SP-49 (cell line): Measurements from ENCODE around the genes TGFBR3 and MTF2.

DNA sequence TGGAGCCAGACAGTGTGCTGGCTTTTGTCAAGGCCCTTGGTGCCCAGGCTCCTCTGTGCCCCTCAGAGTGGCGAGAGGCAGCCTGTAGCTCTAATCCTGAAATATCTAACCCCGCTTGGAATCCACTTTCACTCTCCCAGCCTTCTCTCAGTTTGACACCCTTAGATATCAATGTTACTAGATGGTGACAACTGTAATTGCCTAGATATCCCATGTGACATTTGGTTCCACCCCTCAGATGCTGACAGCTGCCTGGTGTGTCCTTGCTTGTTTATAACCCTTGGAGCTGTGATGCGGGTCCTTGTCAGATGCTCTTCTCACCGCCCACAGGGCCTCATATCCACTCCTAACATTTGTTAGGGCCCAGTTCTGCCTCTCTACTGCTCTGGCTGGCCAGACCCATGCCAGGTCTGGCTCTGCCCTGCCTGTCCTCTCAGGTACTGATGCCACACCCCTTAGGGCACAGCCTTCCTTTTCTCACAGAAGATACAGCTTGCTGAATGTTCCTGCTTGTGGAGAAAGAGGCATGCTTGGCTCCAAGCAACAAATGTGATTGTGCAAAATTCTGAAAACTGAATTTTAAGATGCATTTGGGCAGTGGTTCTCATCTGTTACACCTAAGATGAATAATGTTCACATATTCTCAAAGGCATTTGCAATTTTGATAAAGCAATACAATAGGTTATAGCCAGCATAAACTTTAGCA lies 178.2 kb downstream of the TGFBR3 start:
- PRO-cap, result no peak

GRCh38 chr1:91725855-91726662 lies 159.9 kb downstream of the TGFBR3 start:
- PRO-cap, result no peak

GRCh38 chr1:91792444-91793257 lies 93.3 kb downstream of the TGFBR3 start:
- PRO-cap, result no peak

DNA sequence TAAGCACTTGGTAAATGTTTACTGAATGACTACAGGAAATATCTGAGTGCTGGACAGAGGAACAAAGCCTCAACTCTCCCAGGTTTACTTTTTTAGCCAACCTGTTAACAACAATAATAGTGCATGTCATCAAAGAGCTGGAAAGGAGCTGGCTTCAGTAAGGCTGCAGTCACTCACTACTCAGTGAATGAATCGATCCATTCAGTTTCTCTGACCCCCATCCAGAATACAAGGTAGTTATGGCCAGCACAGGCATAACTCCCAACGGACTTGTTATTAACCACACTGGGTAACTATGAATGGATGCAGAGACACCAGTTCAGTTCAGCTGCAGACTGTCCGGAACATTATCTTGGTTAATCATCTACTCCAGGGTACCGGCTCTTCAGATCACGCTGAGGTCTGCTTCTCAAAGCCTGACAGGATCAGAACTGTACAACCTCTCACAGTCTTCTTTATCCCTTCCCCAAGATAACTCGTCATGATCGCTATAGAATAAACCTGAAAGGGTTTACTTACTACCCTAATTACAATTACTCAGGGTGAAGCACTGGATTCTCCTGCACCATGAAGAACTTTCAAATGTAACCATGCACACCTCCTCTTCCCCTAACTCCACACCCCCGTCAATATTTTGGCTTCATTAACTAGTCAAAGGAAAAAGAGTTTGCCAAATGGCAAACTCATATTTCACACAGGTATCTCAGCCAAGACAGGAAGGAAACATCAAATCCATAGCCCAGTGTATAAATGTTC lies 58.1 kb downstream of the TGFBR3 start:
- PRO-cap, result no peak

GRCh38 chr1:91828496-91829279 lies 57.3 kb downstream of the TGFBR3 start:
- PRO-cap, result no peak

DNA sequence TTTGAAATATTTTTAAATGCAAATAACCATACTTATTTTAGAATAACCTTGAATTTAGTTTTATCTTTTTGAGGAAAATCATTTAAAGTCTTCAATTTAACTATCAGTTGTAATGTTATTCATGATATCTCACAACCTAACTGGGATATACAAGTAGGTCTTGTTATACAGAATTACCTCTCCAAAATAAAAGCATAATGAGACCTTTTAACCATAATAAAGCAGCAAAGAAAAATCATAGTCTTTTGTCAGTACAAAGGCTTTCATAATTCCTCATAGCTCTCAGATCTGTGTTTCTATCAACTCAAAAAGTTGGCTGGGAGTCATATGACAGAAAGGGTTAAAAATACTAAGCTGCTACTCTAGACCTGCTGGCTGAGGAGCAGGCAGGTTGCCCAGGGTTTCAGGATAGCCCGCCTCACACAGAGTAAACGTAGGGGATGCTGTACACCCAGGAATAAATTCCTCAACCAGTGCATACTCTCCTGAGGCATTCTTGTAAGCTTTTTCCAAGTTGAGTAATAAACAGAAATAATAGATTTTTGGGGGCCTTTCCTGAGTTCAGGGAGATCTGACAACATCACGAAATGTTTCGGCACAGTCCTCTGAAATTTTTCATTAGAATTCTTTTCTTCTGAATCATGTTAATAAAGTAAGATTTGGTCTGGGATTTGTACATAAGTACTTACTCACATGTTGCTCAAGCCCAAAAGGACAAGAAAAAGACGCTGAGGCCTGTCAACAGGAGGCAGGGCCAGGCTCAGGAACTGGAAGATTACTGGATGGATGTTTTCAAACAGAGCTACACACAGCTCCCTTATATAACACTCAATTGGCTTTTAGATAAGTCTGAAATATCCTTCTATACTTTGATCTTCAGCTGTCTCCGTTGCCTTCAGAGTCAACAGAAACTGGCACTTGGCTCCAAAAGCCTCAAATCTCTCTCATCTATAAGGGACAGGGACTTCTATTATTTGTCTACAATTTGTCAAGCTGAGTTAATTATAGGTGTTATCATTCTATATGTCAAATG lies 41.0 kb downstream of the TGFBR3 start:
- PRO-cap, result no peak

GRCh38 chr1:91864599-91864930 lies 21.4 kb downstream of the TGFBR3 start:
- PRO-cap, result no peak

DNA sequence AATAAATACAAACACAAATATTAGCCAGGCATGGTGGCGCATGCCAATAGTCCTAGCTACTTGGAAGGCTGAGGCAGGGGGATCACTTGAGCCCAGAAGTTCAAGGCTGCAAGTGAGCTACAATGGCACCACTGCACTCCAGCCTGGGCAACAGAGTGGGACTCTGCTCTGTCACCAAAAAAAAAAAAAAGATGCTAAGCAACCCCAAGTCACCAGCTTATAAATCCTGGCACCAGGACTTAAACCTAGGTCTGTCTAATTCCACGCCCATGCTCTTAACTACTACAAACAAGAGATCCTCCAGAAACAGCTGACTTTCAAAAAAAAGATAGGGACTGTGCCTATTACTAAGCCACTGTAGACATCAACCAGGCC lies 15.1 kb downstream of the TGFBR3 start:
- PRO-cap, result no peak

GRCh38 chr1:91885804-91886620 lies at the start of gene TGFBR3:
TSS of gene TGFBR3 (minus strand) at chr1:91886151.
- PRO-cap, result unidirectional peak, minus-strand start at chr1:91886151

GRCh38 chr1:91924066-91924696 lies 25.0 kb upstream of the BRDT start:
- PRO-cap, result no peak

DNA sequence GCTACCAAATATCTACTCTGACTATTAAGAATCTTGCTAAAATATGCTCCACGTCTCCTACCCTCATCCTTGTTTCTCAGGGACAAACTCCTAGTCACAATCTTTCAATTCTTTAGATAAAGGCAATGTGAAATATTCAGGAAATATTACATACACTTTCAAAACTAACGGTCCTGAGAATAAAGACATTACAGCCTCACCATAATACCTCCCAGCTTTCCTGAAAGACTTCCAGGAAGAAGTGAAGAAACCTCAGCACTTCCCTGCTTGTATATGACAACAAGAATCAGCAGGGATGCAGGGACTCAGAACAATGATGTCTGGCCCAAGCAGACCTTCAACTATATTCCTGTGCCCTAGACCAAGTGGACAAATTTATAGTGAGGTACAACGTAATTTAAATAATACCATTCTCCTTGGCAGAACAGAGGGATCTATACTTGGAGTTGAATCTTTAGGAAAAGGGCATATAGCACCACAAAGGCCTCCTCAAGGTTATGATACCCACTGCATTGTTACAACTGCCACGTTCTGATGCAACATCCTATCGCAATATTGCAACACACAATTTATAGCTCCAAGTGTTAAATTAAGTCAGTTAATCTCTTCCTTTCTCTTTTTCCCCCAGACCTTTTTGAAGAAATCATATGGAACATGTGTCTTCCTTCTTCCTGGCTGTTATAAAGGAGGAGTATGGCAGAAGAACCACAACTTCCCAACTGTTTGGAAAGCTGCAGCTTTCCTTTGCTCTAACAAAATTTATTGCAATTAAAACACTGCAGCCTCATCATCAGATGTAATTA lies 29.0 kb upstream of the GFI1 start:
- PRO-cap, result no peak

DNA sequence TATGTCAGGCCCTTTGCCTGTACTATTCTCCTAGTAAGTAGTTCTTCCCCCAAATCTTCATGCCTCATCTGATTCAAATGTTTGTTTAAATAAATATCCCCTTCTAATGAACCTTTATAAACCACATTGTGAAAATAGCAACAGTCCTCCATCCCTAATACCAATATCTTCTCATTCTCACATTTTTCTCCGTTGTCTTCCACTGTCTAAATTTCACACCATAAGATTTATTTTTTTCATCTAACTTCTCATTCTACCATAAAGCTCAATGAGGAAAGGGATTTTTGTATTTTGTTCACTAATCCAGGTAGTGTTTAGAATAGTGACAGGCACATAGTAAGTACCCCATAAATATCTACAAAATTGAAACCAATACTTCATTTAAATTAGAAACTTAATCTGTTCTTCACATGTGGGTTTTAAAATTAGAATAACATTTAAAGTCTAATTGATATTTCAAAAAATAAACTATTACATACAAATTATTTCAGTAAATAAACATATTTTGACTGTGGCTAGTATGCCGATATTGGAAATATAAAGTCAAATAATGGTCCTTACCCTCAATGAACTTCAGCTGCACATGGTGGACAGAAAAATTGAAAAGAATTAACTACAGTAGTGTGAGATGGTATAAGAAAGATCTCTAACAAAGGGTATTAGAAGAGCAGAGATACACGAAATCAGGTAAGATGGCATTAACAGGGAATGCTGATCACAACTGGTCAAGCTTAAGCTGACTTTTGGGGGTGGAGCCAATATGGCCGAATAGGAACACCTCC lies 101.9 kb upstream of the GFI1 start:
- PRO-cap, result no peak

DNA sequence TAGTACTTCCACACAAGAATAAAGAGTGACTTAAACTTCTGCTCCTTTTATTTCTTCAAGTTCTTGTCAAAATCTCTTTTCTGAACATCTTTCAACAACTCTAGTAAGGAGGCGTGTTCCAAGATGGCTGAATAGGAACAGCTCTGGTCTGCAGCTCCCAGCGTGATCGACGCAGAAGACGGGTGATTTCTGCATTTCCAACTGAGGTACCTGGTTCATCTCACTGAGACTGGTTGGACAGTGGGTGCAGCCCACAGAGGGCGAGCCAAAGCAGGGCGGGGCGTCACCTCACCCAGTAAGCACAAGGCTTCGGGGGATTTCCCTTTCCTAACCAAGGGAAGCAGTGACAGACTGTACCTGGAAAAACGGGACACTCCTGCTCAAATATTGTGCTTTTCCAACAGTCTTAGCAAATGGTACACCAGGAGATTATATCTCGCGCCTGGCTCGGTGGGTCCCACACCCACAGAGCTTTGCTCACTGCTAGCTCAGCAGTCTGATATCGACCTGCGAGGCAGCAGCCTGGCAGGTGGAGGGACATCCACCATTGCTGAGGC lies 69.5 kb downstream of the EVI5 start:
- PRO-cap, result no peak

- PRO-cap, result no peak
Measured at GRCh38 chr1:92859253-92859740, 27.5 kb downstream of the RPL5 start.

DNA sequence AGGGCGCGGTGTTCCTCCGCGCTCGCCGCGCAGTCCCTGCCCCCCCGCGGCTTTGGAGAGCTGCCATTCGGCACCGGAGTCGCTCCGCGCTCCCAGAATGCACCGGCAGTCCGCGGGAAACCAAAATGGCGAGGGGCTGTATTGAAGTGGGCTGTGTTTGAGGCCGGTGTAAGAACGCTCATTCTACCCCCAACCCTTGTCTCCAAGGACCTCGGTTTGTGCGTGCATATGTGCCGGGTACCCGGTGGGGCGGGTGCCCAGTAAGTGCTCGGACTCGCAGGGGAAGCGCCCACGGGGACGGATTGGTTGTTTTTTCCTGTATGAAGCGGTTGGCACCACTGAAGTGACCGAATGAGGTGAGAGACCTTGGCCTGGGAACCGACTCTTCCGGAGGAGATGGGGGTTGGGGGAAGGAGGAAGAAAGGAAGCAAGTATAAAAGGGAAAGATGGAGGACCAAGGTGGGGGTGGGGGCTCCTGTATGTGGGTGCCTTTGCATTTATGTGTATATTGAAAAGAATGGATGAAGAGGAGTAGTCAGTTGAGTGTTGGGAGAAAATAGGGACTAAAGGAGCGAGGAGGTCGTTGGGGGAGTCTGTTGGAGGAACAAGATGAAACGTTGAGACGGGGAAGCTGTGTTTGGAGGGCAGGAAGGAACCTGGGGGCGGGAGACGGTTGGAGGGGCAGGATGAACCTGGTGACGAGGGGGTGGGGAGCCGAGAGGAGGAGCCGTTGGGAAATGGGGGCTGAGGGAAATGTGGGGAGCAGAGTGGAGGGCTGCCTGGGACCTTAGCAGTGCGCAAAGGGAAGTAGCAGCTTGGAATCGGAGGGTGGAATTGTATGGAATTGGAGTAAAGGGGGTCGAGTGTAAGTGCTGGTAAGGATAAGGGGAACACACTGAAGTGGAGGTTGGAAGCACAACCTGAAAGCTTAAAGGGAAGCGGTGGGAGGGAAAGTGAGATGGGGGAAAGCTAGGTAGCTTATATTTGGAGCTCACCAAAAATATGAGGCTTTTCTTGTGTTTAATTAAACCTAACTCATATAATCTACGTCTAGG lies at the start of gene MTF2:
TSS of gene MTF2 (plus strand) at position 108 of the 1,055 bp plus-strand sequence.
- PRO-cap, result bidirectional peak, plus-strand start at position 108 of the sequence, minus-strand start outside the sequence

- PRO-cap, result no peak
Measured at GRCh38 chr1:93340667-93341813, 4.7 kb upstream of the DR1 start.

- PRO-cap, result no peak
Measured at GRCh38 chr1:93579484-93580212, 102.0 kb downstream of the BCAR3 start.

- PRO-cap, result no peak
Measured at GRCh38 chr1:93592889-93593297, 88.7 kb downstream of the BCAR3 start.

- PRO-cap, result no peak
Measured at GRCh38 chr1:93600510-93601228, 81.0 kb downstream of the BCAR3 start.

- PRO-cap, result no peak
Measured at GRCh38 chr1:93638888-93639414, 42.7 kb downstream of the BCAR3 start.